ENCODE results near the gene AGAP3.

- PRO-cap, result no peak
- RAMPAGE, long total RNA, 2 experiments, result no peak in any of the 2 experiments
These were observed 3.7 kb downstream of the ZNF775 start for GRCh38 chr7:150382879-150383100.

DNA sequence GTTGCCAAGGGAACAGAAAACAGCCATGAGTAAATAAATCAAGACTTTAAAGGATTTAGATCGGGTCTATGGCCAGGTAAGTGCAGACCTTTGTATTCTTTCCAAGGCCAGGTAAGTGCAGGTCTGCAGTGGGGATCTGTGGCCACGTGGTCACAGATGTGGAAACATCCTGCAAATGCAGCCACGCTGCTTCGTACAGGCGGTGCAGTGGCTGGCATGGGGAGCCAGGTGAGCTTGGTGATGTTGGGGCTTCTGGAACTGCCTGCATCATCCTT lies 4.6 kb upstream of the ENSG00000284691 start:
- PRO-cap, result no peak
- RAMPAGE, long total RNA, 2 experiments, result no peak in any of the 2 experiments

DNA sequence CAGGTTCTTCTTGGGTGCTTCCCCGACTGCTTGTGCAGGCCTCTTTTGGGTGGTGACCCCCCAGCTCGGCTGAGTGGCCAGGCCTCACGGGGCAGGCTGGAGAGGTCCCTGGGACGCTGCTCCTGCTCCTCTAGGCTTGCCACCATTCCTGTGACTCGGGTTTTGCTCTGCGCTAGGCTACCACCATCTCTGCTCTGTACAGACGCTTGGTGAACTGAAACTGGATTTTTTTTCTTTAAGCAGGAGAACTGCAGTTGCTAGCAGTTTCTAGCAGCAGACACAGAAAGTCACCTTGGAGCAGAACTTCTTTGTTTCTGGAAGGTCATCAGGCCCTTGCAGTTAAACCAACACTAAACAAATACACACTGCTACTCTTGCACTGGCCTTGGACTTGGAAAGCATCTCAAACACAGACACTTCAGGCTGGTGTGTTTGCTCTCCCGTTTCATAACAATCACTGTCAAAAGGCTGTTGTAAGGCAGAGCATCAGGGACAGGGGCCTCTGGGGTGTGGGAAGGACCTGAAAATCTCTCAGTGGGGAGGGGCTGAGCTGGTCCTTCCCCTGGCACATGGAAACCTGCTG lies 9.8 kb downstream of the ENSG00000284691 start:
- PRO-cap, result no peak
- RAMPAGE, long total RNA, 2 experiments, result no peak in any of the 2 experiments

- PRO-cap, result no peak
- RAMPAGE, long total RNA, 2 experiments, result no peak in any of the 2 experiments
These were observed 15.0 kb downstream of the GIMAP8 start for GRCh38 chr7:150465449-150465856.

DNA sequence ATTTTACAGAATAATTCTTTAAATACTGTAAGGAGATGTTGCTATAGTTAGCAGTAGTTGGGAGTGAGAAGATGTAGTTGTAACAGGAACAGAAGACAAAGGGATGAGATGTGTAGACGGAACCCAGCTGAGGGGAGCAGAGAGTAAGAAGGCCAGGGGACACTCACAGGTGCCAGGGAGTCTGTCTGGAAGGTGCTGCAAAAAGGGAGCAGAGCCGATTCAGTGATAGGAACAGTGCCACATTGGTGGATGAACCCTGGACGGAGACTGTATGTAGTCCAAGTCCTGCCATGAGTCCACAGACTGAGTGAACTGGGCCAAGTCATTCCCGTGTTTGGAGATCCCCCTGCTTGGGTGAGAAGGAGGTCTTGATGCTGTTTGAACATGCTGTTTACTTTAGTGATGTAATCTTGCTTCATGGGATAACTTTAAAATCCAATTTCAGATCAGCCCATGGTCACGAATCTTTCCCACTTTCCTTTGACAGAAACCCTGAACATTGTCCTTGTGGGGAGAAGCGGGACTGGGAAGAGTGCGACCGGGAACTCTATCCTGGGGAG lies 26.3 kb downstream of the GIMAP8 start:
- PRO-cap, result no peak
- RAMPAGE, long total RNA, 2 experiments, result no peak in any of the 2 experiments

GRCh38 chr7:150515562-150516347 lies 1.1 kb downstream of the GIMAP7 start:
- PRO-cap, result no peak
- RAMPAGE, long total RNA, 2 experiments, result no peak in any of the 2 experiments

DNA sequence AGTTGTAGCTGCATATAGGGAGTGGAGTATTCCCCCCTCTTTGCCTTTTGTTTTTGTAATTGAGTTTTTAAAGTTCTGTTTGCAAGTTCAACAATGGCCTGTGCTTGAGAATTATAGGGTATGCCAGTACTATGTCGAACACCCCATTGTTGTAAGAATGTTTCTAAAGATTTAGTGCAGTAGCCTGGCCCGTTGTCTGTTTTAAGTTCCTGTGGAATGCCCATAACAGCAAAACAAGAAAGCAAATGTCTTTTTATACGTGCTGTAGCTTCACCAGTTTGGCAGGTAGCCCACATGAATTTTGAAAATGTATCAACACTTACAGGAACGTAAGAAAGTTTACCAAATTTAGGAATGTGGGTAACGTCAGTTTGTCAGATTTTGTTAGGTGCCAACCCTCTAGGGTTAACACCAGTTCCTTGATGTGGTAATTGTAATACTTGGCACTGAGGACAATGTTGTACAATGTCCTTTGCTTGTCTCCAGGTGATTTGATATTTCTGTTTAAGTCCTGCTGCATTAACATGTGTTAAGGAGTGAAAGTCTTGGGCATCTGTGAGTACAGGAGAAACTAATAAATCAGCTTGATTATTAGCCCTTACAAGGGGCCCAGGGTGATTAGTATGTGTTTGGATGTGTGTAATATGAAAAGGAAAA lies 3.2 kb upstream of the GIMAP4 start:
- PRO-cap, result no peak
- RAMPAGE, long total RNA, 2 experiments, result no peak in any of the 2 experiments

DNA sequence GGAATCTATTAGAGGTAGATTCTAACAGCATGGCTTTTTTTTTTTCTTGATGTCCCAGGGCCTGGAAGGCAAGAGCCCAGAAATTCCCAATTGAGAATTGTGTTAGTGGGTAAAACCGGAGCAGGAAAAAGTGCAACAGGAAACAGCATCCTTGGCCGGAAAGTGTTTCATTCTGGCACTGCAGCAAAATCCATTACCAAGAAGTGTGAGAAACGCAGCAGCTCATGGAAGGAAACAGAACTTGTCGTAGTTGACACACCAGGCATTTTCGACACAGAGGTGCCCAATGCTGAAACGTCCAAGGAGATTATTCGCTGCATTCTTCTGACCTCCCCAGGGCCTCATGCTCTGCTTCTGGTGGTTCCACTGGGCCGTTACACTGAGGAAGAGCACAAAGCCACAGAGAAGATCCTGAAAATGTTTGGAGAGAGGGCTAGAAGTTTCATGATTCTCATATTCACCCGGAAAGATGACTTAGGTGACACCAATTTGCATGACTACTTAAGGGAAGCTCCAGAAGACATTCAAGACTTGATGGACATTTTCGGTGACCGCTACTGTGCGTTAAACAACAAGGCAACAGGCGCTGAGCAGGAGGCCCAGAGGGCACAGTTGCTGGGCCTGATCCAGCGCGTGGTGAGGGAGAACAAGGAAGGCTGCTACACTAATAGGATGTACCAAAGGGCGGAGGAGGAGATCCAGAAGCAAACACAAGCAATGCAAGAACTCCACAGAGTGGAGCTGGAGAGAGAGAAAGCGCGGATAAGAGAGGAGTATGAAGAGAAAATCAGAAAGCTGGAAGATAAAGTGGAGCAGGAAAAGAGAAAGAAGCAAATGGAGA lies 5.1 kb downstream of the GIMAP4 start:
- PRO-cap, result no peak
- RAMPAGE, long total RNA, 2 experiments, result start-site peak on the plus strand in 1 of 2 experiments, centred at position 558 of the sequence, 7 reads per replicate

DNA sequence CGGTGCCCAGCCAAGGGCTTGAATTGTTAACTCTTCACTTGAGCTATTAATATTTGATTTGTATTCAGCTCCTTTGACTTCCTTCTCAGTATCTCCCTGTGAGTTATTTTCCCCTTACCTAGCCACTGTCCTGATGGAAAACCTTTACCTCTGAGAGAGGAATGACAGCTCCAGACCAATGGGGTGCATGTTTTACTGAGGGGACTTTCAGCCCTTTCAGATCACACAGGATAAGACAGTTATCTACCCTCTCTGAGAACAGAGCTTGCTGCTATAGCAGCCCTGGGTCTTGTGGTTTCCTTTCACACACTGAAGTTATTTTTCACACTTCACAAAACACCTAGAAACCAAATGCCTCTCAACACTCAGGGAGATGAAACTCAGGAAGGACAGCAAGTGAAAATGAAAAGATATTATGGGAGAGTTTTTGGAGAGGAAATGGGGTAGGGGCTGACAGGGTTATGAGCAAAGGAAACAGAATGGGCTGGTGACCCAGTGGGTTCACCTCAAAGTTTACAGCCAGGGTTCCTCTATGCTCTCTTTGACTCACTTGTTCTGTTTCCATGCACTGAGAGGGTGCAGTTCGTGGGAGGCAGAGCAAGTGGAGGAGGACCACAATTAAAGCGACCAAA lies 17.1 kb upstream of the GIMAP2 start:
- PRO-cap, result no peak
- RAMPAGE, long total RNA, 2 experiments, result no peak in any of the 2 experiments

- PRO-cap, result no peak
- RAMPAGE, long total RNA, 2 experiments, result no peak in any of the 2 experiments
These were observed 8.5 kb upstream of the GIMAP2 start for GRCh38 chr7:150677049-150677288.

GRCh38 chr7:150947079-150947627 lies 31.0 kb downstream of the KCNH2 start:
- PRO-cap, result no peak
- RAMPAGE, long total RNA, 2 experiments, result no peak in any of the 2 experiments

DNA sequence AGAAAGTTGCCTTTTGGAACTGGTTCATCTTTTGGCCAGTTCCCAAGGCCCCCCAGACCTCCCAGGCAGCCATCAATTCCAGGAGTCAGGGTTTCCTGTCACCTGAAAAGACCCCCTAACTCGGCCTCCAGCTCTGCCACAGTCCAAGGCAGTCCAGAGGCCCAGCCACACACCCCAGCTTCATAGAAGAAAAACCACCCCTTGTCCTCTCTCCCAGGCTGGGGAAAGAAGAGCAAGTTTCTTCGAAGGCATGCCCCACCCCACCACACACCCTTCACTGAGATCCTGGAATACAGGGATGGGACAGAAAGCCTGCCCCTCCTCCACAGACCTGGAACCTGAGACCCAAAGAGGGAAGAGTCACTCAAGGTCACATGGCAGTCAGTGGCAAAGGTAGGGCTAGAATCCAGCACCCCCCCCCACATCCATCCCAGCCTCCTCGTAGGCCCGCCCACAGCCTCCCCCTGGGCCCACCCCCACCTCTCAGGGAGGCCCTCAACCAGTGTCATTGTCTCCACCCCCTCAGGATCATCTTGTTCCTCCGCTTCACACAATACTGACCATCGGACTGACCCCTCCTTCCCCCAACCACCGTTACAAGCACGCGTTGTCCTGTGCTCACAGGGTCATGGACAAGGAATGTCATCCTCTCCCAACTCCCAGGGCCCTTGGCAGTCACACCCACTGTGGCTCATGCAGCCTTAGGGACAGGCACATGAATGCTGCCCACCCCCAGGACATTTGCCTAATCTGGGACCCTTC lies 1.6 kb downstream of the KCNH2 start:
- PRO-cap, result bidirectional peak, plus-strand start at position 623 of the sequence, minus-strand start at position 335 of the sequence
- RAMPAGE, long total RNA, 2 experiments, result no peak in any of the 2 experiments

GRCh38 chr7:150988377-150989352 lies 2.2 kb upstream of the NOS3 start:
- PRO-cap, result no peak
- RAMPAGE, long total RNA, 2 experiments, result no peak in any of the 2 experiments

DNA sequence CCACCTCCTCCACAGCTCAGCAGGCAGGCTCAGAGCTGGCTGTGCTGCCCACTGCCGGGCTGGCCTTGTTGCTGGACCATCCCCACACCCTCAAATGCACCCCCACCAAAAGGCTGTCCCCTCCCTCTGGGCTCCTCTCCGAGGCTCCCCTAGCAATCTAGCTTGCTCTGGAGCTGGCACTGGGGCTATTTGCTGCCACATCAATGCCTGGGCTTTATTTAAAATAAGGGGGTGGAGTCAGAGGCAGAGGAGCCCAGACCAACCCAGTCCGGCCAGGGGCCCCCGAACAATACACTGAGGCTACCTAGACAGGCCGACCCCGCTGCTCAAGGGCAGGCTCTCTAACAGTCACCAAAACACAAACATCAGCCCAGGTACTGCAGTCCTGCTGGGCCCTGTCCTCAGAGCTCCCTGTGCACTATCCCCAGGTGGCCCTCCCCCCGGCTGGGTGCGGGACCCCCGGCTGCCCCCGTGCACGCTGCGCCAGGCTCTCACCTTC lies 14.6 kb downstream of the ATG9B start:
- PRO-cap, result no peak
- RAMPAGE, long total RNA, 2 experiments, result no peak in any of the 2 experiments

- PRO-cap, result no peak
- RAMPAGE, long total RNA, 2 experiments, result no peak in any of the 2 experiments
These were observed 7.7 kb downstream of the ATG9B start for GRCh38 chr7:151016637-151016930.

GRCh38 chr7:151050838-151051638 lies 2.7 kb downstream of the ASIC3 start:
- PRO-cap, result no peak
- RAMPAGE, long total RNA, 2 experiments, result no peak in any of the 2 experiments

GRCh38 chr7:151085770-151086814 lies at the start of gene AGAP3:
Gene AGAP3, plus strand, starts transcription at chr7:151086475.
- PRO-cap, result bidirectional peak, plus-strand start at chr7:151086125, minus-strand start at chr7:151086056; bidirectional peak, plus-strand start at chr7:151086310, minus-strand start at chr7:151086213; unidirectional peak, minus-strand start at chr7:151086696
- RAMPAGE, long total RNA, 2 experiments, result no peak in any of the 2 experiments

DNA sequence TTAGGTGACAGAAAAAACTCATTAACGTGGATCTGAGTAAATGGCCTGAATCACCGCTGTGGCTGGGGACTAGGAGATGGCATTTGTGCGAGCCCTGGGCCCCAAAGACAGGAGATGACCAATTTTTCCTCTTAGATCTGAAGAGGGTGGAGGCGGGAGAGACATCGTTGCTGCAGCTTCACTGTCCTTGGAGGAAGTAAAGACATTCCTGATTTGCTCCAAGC lies 2.0 kb downstream of the AGAP3 start:
- PRO-cap, result no peak
- RAMPAGE, long total RNA, 2 experiments, result no peak in any of the 2 experiments

- PRO-cap, result bidirectional peak, plus-strand start at chr7:151089423, minus-strand start at chr7:151089331
- RAMPAGE, long total RNA, 2 experiments, result no peak in any of the 2 experiments
These were observed 2.9 kb downstream of the AGAP3 start for GRCh38 chr7:151088837-151089910.

DNA sequence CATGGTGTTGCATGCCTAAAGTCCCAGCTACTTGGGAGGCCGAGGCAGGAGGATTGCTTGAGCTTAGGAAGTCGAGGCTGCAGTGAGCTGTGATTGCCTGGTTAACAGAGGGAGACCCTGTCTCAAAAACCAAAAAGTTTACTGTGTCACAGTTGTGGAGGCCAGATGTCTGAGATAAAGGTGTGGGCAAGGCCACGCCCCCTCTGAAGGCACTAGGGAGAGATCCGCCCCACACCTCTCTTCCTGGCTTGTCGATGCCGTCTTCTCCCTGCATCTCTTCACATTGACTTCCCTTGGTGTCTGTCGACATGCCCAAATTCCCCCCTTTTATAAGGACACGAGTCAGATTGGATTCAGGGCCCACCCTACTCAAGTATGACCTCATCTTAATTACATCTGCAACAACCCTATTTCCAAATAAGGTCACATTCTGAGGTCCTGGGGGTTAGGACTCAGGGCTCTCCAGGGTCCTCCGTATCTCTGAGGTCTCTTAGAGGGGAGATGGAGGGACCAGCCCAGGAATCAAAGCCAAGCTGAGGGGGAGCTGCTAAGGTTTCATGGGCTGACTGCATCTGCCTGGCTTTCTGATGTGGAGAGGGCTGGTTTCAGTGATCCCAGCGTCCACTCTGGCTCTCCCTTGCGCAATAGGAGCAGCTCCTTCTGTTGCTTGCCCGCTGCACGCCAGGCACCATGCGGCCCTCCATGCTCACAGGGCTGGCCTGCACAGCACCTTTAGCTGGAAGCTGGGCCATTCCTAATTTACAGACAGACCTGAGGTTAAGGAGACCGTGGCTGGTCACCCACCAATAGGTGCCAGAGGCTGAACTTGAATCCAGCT lies 23.2 kb downstream of the AGAP3 start:
- PRO-cap, result unidirectional peak, minus-strand start at position 302 of the sequence
- RAMPAGE, long total RNA, 2 experiments, result no peak in any of the 2 experiments